ENCODE results near the gene GCLC.

DNA sequence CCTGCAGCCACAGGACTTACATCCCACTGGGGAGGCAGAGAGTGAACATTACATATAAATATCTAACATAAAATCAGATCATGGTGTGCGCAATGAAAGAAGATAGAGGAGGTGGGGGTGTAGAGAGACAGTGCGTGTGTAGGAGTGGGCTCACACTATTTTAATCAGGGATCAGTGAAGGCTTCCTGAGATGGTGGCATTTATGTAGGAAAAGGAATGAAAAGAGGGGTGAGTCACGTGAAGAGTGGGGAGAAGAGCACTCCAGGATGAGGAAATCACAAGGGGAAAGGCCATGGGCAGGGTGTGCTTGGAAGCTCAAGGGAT, 80.2 kb downstream of the GCLC start:
- PRO-cap, result no peak

- PRO-cap, result bidirectional peak, plus-strand start at chr6:53545241, minus-strand start at chr6:53545101
Observed at GRCh38 chr6:53544934-53545606, at the start of gene GCLC. GCLC (minus strand) TSS chr6:53545101.

- PRO-cap, result no peak
Observed at GRCh38 chr6:53664518-53665173, 910 bp downstream of the KLHL31 start.

- PRO-cap, result no peak
Observed at GRCh38 chr6:53856820-53857620, 62.2 kb downstream of the LRRC1 start.

- PRO-cap, result no peak
Observed at GRCh38 chr6:53927042-53927577, 132.3 kb downstream of the LRRC1 start.

GRCh38 chr6:54010882-54011180, 100.4 kb upstream of the MLIP start:
- PRO-cap, result no peak

DNA sequence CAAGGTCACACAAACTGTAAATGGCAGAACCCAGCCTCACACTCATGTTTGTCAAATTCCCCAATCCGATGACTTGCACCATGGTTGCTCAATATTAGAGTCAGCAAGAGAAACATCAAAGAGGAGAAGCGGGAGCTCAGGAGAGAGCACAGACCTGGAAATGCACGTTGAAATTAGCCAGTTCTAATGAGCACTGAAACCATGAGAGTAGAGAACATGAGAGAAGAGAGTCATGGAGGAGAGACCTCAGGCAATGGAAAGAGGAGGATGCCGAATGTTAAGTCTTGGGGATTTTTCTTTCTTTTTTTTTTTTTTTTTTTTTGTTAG, 13.4 kb upstream of the MLIP start:
- PRO-cap, result no peak

GRCh38 chr6:54718413-54719227, 128.0 kb upstream of the FAM83B start:
- PRO-cap, result no peak

- PRO-cap, result no peak
Observed at GRCh38 chr6:54856058-54856497, 9.5 kb downstream of the FAM83B start.

- PRO-cap, result no peak
Observed at GRCh38 chr6:56073511-56073869, 173.9 kb downstream of the COL21A1 start.

DNA sequence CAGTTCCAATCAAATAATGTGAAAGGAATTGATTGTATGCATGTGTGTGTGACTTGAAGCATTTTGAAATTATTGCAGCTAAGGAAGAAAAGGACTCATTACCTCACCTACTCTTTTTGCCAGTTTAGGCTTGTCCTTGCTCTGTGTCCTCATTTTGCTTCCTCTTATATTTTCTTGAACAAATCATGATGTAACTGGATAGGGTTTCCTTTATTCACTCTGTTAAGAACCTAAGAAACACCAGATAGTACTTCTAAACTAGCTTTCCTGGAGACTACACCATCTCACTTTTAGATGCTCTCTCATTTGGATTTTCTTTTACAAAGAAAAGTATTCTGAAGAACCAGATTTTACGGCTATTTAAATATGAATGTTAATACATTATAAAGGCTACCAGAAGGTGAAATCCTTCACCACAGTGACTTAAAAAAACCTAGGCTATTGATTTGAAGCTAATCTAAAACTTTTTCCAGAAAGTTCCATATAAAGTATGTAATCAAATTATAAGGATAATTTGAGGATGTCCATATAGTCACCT, 2.4 kb downstream of the COL21A1 start:
- PRO-cap, result no peak

DNA sequence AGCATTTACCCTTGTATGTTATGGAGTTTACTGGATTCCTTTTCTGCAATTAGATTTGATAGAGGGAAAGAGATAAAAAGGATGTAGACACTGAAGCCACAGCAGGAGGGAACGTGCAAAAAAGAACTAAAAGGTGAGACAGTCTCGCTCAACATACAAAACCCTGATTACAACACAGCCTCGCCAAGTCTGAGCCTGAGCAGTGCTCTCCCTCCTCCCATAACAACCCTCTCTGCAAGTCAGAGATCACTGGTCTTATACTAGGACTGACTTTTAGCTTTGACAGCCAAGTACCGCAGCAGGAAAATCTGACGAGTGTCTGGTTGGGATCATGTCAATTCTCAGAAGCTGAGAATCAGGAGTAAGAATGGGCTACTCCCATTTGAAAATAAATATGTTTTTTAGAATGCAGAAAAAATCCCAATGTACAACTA, 118.7 kb upstream of the COL21A1 start:
- PRO-cap, result no peak

DNA sequence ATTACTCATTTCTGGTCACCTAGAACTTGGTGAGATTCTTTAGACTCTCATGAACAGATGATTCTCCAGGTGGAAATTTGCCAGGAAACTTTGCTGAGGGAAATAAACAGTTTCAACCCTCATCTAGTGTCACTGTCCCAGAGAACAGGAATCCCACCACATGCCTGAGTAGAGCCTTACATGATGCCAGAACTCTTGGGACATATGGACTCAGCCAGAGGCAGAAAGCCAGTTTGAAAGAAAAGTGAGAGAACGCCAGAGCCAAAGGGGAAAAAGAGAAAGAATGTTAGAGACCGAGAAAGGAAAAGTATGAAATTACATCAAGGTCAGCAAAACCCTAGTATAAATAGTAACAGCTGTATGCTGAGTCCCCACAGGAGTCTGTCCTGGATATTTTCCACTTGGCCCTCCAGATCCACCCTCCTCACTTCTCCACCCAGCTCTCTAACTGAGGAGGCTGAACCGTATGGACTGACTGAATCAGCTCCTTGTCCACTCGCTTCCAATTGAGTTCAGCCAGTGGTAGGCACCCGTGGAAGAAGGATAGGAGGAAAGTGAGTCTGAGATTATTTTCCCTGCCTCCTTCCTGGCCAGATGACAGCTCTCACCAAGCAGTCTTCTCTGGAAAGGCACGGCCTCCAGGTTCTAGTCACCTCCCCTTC, 127.6 kb upstream of the COL21A1 start:
- PRO-cap, result no peak

- PRO-cap, result no peak
Observed at GRCh38 chr6:56492697-56493330, 245.4 kb upstream of the COL21A1 start.

- PRO-cap, result no peak
Observed at GRCh38 chr6:56510868-56511724, 263.7 kb upstream of the COL21A1 start.

DNA sequence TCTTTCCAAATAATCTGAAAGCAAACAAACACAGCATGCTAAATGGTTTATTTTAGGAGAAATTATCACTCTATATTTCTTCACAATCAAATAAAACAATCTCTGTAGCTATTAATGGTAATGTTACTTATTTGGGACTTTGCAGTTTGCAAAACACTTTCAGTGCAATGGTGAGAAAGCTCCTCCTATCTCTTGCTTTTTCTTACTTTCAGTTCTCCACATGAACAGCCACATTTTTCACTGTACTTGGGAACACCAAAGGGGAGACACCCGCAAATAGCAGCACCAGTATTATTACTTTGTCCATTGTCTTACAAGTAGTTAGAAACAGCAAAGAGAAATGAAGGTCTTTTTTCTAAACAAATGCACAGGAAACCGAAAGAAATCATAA, 302.9 kb upstream of the COL21A1 start:
- PRO-cap, result no peak

- PRO-cap, result no peak
Observed at GRCh38 chr6:56561122-56561770, 313.9 kb upstream of the COL21A1 start.

DNA sequence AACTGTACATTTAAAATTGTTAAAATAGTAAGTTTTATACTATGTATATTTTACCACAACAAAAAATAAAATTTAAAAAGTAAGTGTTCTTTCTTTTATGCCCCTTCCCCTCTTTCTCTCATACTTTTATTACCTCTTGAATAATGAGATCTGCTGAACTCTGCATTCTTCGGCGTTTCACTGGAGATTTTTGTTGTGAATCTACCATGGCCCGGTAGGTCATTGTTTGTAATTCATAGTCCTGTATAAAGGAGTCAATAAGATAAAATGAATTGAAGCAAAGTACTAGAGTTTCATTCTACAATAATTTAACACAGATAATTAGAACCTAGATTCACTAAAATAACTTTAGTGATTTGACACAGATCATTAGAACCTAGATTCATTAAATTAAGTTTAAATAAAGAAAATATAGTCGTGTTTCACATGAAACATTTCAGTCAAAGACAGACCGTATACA, 329.6 kb downstream of the DST start:
- PRO-cap, result no peak

DNA sequence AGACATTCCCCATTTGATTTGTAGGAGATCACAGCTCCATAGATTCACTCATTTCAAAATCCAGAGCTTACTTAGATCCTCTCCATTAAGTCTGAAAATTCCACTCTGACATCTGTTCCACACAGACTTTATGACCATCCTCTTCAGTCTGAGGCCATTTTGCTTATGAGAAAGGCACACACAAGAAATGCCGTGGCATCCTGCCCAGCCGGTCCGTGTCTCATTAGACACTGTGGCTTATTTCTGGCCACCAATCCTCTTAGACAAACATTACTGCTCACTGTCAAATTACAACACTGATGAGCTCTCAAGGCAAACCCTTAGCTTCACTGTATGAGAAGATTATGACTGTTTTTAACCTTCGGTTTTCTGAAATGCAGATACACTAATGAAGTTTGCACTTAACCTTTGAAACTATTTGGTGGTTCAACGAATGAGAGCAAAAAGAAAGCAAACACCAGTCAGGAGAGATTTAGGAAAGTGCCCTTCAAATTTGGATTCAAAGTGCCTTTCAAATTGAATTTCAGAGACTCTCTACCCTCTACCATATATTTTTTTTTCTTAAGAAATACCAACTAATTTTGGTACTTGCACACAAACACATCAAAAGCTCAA, 261.4 kb downstream of the DST start:
- PRO-cap, result no peak

DNA sequence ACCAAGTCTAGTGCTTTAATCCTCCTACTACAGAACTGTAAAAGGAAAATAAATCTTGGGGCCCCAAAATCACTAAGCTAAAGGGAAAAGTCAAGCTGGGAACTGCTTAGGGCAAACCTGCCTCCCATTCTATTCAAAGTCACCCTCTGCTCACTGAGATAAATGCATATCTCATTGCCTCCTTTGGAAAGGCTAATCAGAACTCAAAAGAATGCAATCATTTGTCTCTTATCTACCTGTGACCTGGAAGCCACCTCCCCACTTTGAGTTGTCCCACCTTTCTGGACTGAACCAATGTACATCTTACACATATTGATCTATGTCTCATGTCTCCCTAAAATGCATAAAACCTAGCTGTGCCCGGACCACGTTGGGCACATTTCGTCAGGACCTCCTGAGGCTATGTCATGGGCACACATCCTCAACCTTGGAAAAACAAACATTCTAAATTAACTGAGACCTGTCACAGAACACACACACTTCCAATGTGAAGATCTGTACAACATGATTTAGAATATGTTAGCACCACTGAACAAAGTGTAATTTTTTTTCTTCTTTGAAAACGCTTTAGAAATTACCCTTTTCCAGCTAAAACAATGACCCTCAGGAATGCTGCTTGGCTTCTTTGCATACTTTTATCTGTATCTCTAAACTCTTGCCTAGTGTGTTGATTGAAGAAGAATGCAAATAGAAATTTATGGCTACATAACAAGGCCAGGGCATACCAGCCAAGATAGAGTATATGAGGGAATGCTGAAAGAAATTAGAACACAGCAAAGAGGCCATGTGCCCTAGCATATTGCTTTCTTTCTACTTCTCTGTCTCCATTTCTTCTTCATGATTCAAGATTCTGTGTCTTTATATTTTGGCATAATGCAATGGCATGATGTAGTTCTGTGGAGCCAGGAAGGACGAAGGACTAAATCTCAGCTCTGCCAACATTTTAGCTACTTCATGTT, 227.4 kb downstream of the DST start:
- PRO-cap, result no peak

Data from penis (tissue), 1 donor.